ENCODE data around the gene SUZ12.

- RAMPAGE, long total RNA = no peak
- RRBS = no CpG with 5 or more reads among the region's 8 CpGs
Measured at GRCh38 chr17:29543686-29544467, 23.0 kb downstream of the ABHD15 start.

DNA sequence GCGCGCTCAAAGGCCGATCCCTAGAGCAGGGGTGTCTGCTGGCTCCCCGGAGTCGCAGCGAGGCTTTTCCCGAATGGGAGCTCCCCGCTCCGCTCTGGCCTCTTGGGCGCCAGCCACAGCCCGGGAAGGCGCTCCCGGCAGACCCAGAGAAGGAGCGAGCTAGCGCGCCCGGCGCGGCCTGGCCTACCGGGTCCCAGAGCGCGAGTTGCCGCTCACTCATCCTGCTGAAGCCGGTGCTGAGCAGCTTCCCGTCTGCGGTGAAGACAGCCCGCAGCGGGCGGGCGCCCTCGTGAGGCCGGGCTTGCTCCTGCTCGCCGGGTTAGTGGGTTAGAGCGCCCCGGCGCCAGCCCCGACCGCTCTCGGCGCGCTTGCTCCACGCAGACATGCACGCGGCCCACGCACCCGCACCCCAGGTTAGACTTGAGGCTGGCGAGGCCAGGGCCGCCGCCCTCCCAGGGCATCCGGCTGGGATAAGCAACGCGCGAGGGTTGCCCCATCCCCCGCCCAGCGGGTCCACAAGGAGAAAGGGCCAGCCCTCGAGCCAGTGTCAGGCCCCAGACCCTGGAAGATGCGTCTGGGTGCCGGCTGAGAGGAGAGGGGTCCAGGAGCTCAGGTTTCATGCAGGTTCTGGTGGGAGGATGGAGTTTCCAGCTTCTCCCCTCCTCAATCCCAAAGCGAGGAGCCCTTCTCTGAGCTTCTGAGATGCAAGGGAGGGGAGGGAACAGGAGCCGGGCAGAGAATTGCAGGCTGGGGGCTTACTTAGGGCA lies 4.7 kb downstream of the CORO6 start:
- RAMPAGE, long total RNA = no peak
- RRBS = under 1% methylated on average over 21 of the region's 61 CpGs

- RAMPAGE, long total RNA = no peak
- RRBS = no CpG with 5 or more reads among the region's 7 CpGs
Measured at GRCh38 chr17:29760217-29760709, 137.6 kb upstream of the CORO6 start.

DNA sequence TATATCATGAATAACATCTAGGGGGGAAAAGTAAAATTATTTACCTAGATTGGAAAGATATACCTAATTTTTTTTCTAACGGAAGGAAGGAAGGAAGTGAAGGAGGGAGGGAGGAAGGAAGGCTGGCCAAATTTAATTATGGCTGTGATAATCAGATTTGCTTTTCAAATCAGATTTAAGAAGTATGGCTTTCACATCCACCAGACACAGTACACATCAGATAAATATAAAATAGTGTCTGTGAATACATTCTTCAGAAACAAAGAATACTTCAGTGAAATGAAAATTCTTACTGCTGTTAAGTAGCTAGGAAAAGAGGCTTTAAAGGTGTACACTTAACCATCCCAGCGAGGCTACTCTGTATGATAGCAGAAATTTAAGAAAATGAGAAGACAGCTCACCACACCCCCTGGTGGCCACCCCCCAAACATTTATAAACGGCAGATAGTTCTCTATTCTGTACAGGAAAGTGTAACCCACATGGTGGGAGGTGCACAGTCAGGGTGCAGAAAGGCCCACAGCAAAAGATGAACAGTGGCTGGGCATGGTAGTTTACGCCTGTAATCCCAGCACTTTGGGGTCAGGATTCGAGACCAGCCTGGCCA lies 150.9 kb downstream of the SSH2 start:
- RAMPAGE, long total RNA = no peak
- RRBS = no CpG with 5 or more reads among the region's 5 CpGs

DNA sequence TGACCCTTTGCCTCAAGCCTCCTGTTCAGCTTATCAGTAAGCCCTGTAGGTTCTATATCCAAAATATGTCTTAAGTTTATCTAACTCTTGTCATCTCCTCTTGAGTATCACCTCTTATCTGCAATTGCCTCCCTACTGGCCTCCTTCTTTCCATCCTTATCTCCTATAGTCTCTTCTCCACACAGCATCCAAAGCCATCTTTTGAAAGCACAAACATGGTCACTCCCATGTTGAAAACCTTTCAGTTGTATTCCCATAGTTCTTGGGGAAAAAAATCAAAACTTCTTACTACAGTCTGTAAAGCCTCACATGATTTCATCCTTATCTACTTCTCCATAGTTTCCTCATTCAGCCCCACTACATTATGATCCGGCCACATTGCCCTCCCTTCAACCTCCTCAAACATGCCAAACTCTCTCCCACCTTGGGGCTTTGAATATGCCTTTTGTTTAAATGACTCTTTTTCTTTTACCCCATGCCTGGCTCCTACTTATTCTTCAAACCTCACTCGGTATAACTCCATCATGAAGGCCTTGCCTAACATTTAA lies 54.6 kb downstream of the SSH2 start:
- RAMPAGE, long total RNA = no peak
- RRBS = no CpG with 5 or more reads among the region's 2 CpGs

DNA sequence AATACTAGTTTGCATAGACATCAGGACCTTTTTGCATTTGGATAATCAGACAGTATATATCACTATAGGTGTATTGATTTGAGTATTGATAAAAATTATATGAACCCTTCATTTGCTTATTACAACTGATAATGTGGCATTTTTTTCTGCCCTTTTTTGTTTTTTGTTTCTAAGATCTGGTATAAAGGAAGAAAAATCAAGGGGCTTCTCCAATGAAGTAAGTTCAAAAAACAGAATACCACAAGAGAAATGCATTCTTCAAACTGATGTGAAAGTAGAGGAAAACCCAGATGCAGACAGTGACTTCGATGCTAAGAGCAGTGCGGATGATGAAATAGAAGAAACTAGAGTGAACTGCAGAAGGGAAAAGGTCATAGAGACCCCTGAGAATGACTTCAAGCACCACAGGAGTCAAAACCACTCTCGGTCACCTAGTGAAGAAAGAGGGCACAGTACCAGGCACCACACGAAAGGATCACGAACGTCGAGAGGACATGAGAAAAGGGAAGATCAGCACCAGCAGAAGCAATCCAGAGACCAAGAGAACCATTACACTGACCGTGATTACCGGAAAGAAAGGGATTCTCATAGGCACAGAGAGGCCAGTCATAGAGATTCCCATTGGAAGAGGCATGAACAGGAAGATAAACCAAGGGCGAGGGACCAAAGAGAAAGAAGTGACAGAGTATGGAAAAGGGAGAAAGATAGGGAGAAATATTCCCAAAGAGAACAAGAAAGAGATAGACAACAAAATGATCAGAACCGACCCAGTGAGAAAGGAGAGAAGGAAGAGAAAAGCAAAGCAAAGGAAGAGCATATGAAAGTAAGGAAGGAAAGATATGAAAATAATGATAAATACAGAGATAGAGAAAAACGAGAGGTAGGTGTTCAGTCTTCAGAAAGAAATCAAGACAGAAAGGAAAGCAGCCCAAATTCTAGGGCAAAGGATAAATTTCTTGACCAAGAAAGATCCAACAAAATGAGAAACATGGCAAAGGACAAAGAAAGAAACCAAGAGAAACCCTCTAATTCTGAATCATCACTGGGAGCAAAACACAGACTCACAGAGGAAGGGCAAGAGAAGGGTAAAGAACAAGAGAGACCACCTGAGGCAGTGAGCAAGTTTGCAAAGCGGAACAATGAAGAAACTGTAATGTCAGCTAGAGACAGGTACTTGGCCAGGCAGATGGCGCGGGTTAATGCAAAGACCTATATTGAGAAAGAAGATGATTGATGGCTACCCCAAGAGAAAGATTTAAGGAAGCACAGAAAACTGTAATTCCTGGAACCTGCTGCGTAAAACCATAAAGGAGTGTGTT lies 50.6 kb downstream of the SLC6A4 start:
- RAMPAGE, long total RNA = no peak
- RRBS = no CpG with 5 or more reads among the region's 16 CpGs

DNA sequence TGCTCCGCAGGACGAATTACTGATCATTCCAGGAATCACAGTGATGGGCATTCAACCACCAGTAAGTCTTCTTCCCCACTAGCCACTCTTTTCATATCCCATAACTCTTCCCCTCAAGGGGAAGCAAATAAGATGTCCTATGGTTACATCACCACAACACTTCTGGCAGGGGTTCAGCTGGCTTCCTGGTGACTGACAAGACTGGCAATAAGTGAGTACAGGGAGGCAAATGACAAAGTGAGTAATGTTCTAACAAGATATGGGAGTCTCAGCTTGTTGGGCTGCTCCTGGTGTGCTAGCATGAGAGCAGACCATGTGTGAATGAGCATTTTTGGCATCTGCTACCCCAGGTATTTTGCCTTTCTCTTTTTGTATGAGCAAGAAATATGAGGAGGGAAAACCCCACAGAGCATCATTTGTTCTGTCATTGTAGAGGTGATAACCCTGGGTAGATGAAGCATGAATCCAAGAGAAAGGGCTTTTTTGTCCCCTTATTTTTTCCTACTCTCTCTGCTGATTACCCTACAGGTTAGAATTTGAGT lies 9.9 kb downstream of the TMIGD1 start:
- RAMPAGE, long total RNA = no peak
- RRBS = no CpG with 5 or more reads among the region's 2 CpGs

DNA sequence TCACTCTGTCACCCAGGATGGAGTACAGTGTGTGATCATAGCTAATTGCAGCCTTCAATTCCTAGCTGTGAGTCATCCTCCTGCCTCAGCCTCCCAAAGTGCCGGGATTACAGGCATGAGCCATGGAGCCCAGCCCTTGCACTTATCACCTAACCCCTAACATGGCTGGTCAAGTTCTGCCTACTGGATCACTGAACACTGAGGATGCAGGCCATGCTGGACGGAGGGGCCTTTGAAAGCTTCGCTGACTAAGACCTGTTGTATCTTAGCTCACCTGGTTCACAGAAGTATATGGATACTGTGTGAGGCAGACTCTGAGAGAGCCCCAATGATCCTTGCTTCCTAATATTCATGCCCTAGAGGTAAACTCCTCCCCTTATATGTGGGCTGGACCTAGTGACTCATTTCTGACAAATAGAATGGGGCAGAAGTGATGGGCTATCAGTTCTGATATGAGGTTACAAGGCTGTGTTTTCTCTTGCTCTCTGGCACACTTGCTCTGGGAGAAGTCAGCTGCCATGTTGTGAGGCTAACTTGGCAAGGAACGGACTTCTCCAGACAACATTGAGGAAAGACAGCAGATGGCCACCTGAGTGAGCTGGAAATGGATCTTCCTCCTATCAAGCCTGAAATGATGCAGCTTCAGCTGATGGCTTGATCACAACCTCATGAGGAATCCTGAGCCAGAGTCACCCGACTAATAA lies 11.8 kb upstream of the TMIGD1 start:
- RAMPAGE, long total RNA = no peak
- RRBS = no CpG with 5 or more reads among the region's 5 CpGs

GRCh38 chr17:30384825-30385386 lies 6.2 kb downstream of the CPD start:
- RAMPAGE, long total RNA = no peak
- RRBS = no CpG with 5 or more reads among the region's 5 CpGs

- RAMPAGE, long total RNA = no peak
- RRBS = no CpG with 5 or more reads among the region's 5 CpGs
Measured at GRCh38 chr17:30424171-30424683, 45.5 kb downstream of the CPD start.

GRCh38 chr17:30708609-30709172 lies 115.8 kb downstream of the CRLF3 start:
- RAMPAGE, long total RNA = no peak
- RRBS = 0% methylated on average over 1 of the region's 63 CpGs

- RAMPAGE, long total RNA = no peak
- RRBS = 85% methylated on average over 3 of the region's 14 CpGs
Measured at GRCh38 chr17:30822776-30823326, 1.6 kb downstream of the CRLF3 start.

DNA sequence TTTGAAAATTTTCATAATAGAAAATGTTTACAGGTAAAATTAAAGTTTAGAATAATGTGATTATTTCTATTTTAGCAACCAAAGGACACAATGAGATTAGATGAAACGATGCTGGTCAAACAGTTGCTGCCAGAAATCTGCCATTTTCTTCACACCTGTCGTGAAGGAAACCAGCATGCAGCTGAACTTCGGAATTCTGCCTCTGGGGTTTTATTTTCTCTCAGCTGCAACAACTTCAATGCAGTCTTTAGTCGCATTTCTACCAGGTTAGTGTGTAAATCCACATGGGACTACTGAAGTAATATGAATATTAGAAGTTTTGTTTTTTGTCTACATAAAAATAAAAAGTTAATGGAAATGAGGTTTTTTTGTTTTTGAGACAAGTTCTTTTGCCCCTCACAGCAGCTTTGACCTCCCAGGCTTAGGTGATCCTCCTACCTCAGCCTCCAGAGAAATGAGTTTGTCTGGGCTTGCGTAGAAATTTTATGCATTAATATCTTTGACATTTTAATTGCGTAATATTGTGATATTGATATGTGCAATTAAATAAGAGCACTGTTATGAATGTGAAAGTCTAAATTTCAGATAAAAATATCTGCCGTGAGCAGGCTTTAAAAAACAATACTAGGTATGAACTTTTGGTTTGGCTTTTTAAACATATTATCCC lies 68.5 kb downstream of the NF1 start:
- RAMPAGE, long total RNA = no peak
- RRBS = no CpG with 5 or more reads among the region's 7 CpGs

DNA sequence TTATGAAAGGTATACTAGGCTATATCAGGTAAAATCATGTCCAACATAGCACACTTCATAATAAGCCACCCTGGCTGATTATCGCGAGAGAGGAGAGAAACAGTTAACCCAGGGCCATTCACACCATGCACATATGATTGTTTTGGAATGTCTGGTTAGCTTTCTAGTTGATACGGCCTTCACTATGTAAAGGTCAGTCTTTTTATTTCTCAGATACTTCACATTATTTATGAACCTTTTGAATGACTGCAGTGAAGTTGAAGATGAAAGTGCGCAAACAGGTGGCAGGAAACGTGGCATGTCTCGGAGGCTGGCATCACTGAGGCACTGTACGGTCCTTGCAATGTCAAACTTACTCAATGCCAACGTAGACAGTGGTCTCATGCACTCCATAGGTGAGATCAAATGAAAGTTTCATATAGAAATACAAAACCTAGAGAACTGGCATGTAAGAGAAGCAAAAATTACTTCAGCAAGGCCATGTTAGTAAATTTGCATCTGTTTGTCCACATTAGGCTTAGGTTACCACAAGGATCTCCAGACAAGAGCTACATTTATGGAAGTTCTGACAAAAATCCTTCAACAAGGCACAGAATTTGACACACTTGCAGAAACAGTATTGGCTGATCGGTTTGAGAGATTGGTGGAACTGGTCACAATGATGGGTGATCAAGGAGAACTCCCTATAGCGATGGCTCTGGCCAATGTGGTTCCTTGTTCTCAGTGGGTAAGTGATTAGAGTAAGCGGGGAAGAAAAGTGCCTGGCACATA lies 64.4 kb downstream of the OMG start:
- RAMPAGE, long total RNA = no peak
- RRBS = no CpG with 5 or more reads among the region's 11 CpGs

DNA sequence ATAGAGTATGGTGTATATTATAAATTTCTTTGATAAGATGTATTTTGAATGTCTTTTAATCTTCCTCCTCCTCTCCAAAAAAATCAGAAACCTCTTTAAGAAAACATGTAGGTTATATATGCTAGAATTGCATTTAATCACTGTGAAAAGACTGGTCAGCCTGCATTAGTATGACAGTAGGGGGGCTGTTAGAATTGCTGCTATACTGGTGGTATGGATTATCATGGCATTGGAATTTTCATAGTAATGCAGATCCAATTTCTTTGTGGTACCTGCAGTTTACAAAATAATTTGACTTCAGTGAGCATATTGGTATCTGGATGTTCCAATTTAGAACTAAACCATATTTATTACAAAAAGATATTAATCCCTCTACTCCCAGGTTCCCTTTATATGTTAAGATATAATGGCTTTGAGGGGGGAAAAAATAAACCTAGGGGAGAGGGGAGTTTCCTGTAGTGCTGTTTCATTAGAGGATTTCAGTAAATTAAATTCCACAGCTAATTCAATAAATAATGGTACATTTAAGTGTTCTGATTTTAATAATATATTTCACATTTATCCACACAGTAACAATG lies 16.2 kb upstream of the RAB11FIP4 start:
- RAMPAGE, long total RNA = no peak

DNA sequence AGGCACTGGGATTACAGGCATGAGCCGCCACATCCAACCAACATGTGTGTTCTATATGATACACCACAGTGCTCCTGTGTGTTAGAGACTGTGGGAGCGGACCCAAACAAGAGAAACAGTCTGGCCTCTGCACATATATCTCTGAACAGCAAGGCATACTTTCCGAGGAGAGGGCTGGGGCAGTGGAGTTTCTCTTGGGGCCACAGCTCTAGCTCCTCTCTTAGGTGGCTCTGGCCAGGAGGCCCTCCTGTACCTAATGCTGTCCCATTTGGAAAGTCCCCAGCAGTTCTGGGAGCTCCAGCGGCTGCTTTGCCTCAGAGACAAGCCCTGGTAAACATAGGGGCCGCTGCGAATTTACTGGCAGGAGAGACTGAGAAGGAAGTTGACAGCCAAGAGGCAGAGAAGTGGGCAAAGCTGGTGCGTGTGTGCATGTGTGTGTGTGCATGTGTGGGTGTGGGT lies 95.1 kb downstream of the RAB11FIP4 start:
- RAMPAGE, long total RNA = no peak
- RRBS = no CpG with 5 or more reads among the region's 7 CpGs

DNA sequence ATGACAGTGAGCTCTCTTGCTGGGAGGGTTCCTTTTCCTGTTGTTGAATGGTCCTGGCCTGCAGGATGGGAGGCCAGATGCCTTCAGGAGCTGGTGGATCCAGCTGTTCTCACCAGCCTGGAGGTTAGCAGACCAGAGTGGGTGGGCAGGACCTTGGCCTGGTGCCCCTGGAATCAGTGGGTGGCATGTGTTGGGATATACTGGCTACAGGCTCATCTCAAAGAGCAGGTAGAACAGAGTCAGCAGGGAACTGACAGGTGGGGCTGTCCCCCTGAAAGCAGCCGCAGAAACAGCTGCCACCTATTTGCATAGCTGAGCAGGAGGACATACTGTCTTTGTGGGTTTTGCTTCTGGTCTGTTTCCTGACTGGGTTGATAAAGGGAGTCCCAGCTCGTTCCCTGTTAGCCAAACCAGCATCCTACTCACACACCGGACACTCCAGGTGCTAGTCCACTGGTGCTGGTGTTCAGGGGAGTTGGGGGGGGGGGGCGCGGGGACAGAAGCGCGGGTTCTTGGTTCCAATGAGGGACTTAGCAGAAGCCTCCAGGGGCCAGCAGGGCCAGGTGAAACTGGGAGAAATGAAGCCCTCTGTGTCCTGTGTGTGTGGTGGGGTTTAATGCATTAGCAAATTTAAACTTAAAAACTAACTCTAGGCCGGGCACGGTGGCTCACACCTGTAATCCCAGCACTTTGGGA lies 144.2 kb downstream of the RAB11FIP4 start:
- RAMPAGE, long total RNA = no peak
- RRBS = no CpG with 5 or more reads among the region's 9 CpGs

GRCh38 chr17:31549055-31549366 lies 157.5 kb downstream of the RAB11FIP4 start:
- RAMPAGE, long total RNA = no peak
- RRBS = no CpG with 5 or more reads among the region's 10 CpGs

GRCh38 chr17:31561266-31562482 lies 170.2 kb downstream of the RAB11FIP4 start:
- RAMPAGE, long total RNA = no peak
- RRBS = 49% methylated on average over 2 of the region's 13 CpGs

GRCh38 chr17:31936817-31937827 lies at the start of gene SUZ12:
TSS of gene SUZ12 (plus strand) at chr17:31937007.
- RAMPAGE, long total RNA = no peak
- RRBS = under 1% methylated on average over 15 of the region's 95 CpGs

Measured in epithelial cell of alveolus of lung (primary cell).